Endometrial microvascular endothelial cells (primary cell): ENCODE measurements around a stretch of chr2.

DNA sequence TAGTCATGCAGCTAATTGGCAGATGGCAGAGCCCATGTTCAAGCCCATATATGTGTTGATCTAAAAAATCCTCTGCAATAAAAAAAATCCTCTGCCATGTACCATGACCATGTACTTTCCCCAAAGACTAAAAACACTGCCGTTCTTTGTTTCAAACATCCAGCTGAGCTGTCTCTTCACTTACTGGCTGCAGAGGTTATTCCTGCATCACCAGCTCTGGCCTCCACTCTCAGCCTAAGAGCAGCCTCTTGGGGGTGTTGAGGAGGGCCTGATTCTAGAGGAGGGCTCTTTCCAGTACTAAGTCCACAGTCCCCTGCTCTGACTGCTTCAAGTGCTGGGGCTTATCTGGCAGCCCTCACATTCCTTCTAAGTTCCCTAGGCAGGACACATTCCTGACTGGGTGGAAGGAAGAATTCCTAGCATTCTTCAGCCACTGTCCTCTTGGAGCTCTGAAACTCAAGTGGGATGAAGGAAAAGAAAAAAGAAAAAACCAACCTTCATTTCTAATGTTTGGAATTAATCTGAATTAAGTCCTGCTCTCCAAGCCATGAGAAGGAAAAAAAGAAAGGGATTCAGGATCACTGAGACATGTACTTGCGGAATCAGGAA is 32.9 kb upstream of the EHBP1 start:
- RAMPAGE, long total RNA = no peak

- RAMPAGE, long total RNA = no peak
Measured at GRCh38 chr2:62706078-62706365, 509 bp downstream of the EHBP1 start.

DNA sequence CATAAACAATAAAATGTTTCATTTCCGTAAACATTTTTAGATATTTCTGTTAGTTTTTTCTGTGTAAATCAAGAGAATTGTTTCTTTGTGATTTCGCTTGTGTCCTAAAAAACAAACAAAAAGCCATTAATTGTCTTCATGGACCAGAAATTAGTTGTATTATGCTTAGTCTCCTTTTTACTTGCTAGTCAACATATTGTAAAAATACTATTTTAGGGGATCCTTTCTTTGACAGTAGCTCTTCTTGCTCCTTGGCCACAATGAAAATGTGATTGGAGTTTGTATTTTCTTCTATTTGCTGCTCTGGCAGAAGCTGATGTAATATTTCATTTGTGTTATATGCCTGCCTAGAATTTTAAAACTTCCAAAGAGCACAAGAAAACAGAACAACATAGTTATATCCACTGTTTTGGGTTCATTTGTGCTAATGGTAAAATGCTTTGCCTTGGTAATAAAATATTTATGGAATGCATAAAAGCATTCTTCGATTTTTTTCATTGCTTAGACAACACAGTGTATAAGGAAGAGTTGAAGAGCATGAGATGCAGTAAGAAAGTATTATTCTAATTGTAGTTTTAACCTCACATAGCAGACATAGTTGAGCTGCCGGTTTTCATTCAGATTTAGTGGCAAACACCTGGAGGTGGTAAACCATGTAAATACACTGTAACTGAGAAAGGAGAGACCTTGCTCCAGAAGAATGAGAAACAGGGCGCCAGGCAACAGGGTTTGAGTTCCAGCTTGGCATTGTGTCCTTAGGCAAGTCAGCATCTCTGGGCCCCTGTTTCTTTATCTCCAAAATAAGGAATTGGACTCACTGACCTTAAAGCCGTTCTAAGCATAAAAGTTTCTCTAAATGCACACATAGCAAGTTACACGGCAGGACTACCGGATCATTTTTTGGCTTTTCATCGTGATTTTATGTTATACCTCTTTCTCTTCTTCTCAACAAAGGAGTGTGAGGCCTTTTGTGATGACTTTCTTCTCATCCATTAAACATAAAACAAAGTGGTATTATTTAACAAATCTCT is 7.7 kb downstream of the UGP2 start:
- RAMPAGE, long total RNA = no peak

DNA sequence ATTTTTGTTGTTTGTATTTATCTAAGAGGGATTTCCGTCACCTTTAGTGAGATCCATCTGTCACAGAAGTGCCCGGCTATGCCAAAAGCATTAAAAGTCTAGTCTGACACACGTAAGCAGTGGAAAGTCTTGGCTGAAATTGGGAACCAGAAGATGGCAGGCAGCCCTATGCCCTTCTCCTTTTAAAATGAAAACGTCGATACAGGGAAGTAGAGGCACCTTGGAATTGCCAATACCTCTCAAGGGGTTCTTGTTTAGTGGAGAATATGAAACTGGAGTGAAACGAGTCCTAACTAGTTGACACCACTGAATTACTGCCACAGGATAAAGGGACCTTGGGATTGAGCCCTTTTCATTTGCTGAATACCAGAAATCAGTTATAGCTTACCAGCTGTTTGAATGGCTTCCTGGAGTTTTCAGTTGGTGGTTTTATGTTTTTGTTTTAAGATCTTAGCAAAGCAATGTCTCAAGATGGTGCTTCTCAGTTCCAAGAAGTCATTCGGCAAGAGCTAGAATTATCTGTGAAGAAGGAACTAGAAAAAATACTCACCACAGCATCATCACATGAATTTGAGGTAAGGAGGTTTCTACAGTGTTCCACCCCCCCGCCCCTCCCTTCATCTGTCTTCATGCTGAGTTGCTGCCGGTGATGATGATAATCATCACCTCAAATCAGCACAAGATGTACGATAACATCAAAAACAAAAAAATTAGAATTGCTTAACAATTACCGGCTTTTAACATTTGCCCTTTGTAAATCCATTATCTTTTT is 14.3 kb downstream of the UGP2 start:
- RAMPAGE, long total RNA = no peak

- RAMPAGE, long total RNA = no peak
Measured at GRCh38 chr2:64203473-64203833, 59.2 kb upstream of the PELI1 start.

DNA sequence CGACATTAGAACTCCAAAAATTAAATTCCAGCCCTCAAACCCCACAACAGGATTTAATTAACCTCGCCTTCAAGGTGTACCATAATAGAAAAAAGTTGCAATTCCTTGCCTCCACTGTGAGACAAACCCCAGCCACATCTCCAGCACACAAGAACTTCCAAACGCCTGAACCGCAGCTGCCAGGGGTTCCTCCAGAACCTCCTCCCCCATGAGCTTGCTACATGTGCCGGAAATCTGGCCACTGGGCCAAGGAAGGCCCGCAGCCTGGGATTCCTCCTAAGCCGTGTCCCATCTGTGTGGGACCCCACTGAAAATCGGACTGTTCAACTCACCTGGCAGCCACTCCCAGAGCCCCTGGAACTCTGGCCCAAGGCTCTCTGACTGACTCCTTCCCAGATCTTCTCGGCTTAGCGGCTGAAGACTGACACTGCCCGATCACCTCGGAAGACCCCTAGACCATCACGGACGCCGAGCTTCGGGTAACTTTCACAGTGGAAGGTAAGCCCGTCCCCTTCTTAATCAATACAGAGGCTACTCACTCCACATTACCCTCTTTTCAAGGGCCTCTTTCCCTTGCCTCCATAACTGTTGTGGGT is 110.5 kb upstream of the PELI1 start:
- RAMPAGE, long total RNA = no peak

DNA sequence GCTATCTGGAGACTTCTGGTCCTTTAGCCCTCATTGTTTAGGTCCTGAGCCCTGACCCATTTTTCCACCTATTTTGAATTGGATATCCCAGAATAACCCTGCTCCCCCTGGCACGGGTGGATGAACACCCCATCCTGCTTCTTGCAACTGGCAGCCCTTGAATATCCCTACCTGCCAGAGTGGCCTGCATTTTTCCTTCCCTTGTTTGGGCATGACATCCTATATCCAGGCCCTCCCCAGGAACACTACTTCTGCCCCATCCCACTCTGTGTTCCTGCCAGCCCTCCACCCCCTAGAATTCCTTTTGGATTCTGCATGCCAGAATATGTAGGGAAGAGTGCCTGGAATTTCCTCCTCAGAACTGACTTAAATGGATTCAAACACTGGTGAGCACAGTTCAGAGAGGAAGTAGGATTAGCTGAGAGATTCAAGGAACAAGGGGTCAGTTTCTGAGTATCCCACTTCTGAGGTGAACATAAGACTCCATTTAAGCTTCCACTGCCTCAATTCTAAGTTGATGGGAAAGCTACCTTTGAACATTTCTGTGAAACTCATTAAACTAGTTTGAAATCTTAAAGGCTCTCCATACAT is 123.5 kb upstream of the PELI1 start:
- RAMPAGE, long total RNA = no peak

DNA sequence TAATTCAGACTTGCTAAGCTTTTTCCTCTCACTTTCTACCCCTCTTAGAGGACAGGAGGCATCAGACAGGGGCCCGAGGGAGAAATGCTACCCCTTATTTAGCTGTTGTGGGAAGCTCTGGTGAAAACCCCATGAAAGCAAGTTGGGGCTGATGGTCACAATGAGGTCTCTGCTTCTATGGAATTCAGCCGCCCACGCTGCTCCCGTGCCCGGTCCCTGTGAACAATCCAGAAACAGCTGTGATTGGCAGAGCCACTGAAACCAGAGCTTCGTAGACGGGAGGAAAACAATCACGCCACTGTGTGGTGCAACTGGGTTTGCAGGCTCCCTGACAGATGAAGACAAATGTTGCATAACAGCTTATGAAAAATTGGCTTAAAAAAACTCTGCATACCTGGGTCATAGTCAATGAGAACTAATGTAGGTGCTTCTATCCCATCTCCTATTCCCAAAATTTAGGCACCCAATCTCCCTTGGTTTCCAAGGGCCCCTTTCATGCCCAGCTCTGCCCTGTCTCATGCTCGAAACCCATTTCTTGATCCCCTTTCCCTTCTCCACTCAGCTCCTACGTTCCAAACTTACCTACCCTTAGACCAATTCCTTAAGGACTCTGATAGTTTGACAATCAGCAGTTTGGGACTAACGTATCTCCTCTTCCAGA is 141.6 kb upstream of the LGALSL start:
- RAMPAGE, long total RNA = no peak

DNA sequence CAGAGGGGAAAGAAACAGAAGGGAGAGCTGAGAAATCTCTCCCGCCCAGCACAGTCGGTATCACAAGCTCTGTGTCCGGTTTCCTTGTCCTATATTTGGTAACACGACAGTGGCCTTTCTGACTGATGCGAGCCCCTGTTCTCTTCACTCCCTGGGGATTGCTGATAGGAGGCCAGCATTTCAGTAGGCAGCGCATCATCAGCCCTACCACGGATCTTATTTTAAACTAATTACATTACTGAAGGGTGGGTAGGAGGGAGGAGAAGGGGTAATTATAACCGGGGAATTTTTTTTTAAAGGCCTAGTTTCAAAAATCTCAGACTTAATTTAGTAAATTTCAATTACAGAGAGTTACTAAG is 125.6 kb upstream of the LGALSL start:
- RAMPAGE, long total RNA = no peak

DNA sequence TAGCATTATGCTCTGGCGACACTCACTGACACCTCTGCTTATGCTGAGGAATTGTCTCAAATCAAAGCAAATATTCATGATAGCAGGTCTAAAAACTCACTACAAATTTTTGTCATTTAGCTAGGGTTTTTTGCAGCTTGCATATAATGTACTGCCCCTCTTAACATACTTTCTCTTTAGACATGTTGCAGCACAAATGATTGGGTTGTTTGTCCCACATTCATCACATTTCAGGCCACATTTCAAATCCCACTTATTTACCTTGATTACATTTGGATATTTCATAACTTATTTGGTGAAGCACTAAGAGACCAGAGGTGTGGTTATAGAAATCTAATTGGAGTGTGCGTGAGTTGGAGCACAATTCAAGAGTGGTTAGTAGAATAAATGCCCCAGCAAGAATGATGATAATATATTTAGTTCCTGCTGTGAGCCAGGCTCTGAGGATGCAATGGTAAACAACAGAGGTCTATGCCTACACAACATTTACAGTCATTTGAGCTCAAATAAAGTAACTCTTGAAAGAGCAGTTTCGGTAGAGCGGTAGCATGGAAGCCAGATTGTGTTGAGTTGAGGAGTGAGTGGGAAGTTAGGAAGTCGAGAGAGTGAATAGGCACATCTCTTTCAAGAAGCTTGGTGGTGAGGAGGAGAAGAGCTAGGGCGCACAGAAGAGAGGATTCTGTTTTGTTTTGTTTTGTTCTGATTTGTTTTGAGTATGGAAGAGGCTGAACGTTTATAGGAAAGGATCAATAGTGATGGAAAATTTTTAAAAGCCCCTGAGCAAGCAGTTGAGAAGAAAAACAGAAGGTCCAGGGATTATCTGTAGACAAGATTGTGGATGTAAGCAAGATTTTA is 15.3 kb downstream of the AFTPH start:
- RAMPAGE, long total RNA = no peak

- RAMPAGE, long total RNA = no peak
Measured at GRCh38 chr2:64651962-64653058, 1.4 kb downstream of the SERTAD2 start.

GRCh38 chr2:64678718-64679104 is 25.0 kb upstream of the SERTAD2 start:
- RAMPAGE, long total RNA = no peak

GRCh38 chr2:64748652-64749083 is 95.0 kb upstream of the SERTAD2 start:
- RAMPAGE, long total RNA = no peak

GRCh38 chr2:64749710-64750490 is 96.2 kb upstream of the SERTAD2 start:
- RAMPAGE, long total RNA = no peak

DNA sequence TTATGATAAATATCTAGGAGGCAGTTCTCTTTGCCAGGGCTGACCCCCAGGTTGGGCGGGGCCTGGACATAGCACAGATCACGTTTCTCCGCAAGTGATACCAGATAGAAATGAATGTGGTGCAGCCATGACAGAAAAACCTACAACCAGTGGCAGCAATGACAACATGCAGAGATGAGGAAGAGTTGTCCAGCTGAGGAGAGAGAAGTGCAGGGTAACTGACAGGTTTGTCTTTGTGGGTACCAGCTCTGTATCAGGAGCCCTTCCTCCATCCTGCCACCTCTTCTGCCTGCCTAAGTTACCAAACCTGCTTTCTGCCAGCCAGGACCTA is 116.0 kb upstream of the SERTAD2 start:
- RAMPAGE, long total RNA = no peak

DNA sequence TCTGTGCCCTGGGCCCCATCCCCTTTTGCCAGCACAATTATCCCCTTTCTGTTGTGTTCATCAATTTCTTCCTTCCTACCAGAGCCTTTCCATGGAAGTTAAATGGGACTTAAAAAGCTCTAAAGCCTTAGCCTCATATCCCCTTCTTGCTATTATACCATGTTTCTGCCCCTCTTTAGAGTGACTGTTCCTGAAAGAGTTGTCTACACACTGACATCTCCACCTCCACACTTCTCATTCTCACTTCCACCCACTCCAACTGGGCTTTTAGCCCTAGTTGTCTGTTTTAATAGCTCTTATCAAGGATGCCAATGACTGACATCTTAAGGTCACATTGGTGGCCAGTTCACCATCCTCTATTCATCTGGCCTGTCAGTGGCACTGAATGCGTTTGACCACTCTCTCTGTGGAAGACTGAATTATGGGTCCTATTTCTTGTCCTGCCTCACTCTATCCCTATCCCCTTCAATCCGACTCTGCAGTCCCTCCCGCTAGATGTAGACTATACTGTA is 127.2 kb upstream of the SLC1A4 start:
- RAMPAGE, long total RNA = no peak

GRCh38 chr2:64862602-64863049 is 126.6 kb upstream of the SLC1A4 start:
- RAMPAGE, long total RNA = no peak

- RAMPAGE, long total RNA = no peak
Measured at GRCh38 chr2:64987170-64988070, 1.8 kb upstream of the SLC1A4 start.

- RAMPAGE, long total RNA = no peak
Measured at GRCh38 chr2:65078034-65079256, 22.2 kb downstream of the CEP68 start.

DNA sequence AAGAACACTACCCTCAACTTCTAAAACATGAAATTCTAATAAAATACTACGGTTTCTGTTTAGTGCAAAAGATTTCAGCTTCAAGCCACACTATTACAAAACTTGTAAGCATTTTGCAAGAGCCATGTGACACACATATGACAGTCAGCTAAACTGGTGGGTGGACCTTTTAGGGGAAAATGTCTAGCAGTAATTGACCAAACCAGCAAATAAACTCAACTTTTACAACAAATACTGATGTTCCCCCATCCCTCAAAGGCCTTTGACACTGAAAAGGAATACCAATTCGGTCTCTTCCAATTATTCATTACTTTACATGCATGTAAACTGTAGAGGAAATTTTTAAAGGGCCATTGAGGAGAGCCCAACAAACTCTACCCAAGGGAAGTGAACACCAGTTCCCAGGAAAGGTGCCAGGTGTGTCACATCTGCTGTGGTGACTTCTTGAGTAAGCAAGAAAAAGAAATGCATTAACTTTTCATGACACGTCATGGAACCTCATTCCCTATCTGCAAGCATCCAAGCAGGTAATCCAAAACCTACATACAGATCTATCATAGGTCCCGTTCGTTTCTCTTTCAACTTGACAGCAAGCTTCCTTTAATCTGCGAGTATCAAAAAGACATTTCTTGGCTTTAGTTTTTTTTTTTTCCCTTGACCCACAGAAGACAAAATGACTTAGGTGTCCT is 1.3 kb downstream of the RAB1A start:
- RAMPAGE, long total RNA = no peak